ENCODE data around the genes SLC5A7 and SULT1C2.

DNA sequence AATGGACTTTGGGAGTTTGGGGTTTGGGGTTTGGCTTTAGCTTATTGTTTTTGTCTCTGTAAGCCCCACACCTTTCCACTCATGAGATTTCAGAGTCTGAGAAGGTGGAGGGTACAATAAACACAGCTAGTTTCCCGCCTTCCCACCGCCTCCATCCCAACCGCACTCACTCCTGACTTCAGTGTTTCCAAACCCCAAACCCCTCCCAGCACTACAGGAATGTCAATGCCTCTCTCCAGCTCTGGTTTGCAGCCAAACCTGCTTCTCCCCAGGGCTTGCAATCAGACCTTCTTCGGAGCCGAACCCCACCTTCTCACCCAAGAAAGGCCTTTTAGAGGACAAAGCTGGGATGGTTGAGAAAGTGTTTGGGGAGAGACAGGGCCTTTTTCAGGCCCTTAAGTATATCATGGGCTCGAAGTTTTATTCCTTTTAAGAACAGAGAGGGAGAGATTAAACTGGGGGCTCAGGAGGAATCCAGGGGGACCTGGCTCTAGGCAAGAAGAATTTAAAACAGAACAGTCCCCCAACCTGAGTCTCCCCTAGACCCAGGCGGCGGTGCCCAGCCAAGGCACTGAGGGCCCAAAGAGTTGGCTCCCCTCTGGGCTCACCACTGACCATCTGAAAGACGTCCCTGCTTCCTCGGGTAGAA is 5.8 kb downstream of the CD8B2 start:
- PRO-cap, result no peak
- RRBS, result no CpG with 5 or more reads among the region's 10 CpGs

DNA sequence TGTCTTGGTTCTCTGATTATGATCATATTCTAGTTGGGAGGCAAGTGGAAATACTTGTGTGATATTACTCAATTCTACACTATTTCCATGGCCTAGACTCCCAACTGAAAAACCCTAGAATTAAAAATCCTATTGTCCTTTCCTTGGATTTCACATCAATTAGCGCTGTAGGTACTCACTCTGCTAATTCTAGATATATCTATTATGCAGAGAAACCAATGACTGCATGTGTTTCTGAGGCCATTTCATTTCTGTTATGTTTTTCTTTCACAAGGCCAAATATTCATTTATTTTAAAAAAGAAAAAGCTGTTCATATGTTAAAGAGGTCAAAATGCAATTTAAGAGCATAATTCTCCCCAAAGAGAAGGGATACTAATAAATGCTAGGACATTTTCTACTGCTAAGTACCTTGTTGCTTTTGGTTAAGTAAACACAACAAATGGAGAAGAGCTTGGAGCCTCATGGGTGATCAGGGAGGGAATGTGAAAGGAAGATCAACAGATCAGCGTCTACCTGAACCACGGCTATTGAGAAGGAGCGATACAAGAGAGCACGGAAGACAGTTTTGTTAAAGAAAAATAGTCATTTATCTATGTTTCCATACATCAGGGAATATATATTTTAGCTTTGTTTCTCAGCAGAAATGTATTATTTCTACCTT is 81.0 kb upstream of the RGPD4 start:
- PRO-cap, result no peak
- RRBS, result no CpG with 5 or more reads among the region's 5 CpGs

DNA sequence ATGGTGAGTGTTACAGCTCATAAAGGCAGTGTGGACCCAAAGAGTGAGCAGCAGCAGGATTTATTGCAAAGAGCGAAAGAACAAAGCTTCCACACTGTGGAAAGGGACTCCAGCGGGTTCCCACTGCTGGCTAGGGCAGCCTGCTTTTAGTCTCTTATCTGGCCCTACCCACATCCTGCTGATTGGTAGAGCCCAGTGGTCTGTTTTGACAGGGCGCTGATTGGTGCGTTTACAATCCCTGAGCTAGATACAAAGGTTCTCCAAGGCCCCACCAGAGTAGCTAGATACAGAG is 79.9 kb upstream of the RGPD4 start:
- PRO-cap, result no peak
- RRBS, result no CpG with 5 or more reads among the region's 4 CpGs

GRCh38 chr2:107917302-107917669 is 69.0 kb upstream of the SLC5A7 start:
- PRO-cap, result no peak

DNA sequence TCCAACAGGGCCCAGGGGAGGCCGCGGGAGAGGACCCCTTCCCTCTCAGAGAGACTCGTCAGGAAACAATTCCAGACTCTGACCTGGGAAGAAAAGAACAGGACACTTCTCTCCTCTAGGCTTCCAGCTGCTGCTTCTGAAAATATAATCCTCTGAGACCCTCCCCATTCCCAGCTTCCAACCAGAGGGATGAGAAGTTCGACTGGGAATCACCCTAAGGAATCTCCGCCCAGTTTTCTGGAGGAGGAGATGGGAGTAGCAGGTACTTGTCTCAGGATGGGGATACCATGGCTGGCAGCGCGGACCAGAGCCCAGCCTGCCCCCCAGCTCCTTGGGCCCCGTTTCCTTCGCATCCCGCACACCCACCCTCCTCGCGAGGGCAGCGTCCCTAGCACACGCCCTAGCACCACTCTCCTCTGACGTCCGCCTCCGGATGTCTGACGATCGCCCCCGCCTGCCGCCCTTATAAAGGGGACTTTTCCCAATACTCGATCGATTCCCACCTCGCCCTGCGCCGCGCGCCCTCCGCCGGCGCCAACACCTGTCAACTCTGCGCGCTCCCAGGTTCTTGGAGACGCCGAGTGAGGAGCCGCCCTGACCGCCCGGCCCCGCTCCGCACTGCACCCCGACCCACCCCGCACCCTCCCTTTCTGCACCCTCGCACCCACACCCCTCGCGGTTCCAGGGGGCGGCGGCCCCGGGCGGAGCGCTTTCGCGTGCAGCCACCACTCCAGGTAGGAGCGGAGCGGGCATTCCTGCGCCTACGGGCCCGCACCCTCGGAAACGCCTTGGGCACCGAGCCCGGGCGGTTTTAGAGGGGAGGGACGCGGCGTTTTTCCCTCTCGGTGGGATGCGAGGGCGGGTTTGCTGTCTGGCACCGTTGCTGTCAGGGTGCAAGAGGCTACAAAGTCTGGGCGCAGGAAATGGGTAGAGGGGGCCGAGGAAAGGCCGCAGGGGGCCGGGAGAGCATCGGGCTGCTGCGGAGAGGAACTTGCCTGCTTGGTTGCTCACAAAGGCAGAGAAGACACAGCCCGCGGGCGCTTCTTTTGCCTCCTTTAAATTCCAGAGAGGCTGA is at the start of gene SLC5A7:
Gene SLC5A7, plus strand, starts transcription at position 495 of the 1,075 bp plus-strand sequence.
- PRO-cap, result no peak
- RRBS, result 4% methylated on average over 34 of the region's 78 CpGs

DNA sequence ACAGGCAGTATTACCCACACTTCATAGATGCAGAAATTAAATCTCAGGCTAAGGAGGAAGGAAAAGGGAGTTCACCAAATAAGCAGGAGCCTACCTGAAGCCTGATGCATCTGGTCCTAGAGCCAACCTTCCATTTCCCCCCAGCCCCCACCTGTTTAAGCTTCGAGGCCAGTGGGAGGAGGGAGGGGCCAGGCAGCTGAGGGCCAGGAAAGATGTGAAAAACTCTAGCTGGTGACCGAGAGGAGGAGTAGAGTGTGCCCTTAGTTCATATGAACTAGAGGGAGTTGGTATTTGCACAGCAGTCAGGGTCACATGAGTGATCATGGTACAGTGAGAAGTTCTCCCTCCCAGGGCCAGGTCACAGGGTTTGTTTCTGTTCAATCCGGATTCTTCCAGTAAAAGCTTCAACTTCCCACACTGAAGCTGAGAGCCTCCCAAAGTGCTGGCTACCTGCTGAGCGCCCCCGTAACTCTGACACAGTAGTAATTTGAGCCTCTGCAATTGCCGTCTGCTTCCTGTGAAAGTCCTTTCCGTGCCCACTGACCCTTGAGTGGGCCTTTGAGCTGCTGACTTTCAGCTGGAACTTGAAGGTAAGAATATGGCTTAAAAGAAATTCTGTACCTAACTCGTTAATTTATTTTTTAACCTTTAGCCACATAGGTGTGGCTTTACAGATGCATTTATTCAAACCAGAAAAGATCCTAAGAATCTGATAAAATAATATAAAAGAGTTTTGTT is at the start of gene SULT1C2:
Gene SULT1C2, plus strand, starts transcription at position 415 of the 738 bp plus-strand sequence.
- PRO-cap, result bidirectional peak, plus-strand start at position 539 of the sequence, minus-strand start at position 136 of the sequence
- RRBS, result no CpG with 5 or more reads among the region's 8 CpGs

- PRO-cap, result no peak
- RRBS, result no CpG with 5 or more reads among the region's 1 CpG
These were observed 21.7 kb upstream of the SULT1C4 start for GRCh38 chr2:108355942-108356514.

GRCh38 chr2:108471306-108472265 is 22.6 kb downstream of the GCC2 start:
- PRO-cap, result no peak
- RRBS, result no CpG with 5 or more reads among the region's 5 CpGs

DNA sequence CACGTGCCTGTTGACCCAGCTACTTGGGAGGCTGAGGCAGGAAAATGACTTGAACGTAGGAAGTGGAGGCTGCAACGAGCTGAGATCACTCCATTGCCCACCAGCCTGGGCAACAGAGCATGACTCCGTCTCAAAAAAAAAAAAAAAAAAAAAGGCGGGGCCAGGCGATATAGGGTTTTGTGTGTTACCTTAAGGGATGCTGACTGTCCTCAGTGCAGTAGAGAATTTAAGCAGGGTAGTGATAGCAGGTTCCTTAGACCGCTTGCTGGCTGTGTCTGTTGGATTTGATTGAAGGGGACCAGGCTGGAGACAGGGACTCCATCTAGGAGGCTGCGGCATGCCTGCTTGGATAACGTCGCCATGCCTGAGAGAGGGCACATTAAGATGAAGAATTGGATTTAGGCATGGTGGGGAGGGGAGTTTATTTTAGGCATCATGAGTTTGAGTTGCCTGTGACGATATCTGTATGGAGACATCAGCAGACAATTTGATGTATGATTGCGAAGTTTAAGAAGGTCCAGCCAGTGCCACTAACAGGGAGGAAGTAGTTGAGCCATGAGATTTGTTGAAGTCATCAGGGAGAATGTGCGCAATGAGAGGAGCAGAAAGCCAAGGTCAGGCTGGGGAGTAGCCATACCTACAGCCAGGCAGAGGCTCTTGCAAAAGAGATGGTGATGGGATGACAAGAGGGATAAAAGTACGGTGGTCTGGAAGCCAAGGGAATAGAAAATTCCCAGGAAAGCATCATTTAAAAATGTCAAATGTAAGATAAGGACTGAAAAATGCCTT is 50.9 kb downstream of the LIMS1 start:
- PRO-cap, result no peak
- RRBS, result no CpG with 5 or more reads among the region's 14 CpGs

GRCh38 chr2:108591141-108591795 is 57.0 kb downstream of the LIMS1 start:
- PRO-cap, result no peak
- RRBS, result no CpG with 5 or more reads among the region's 7 CpGs

DNA sequence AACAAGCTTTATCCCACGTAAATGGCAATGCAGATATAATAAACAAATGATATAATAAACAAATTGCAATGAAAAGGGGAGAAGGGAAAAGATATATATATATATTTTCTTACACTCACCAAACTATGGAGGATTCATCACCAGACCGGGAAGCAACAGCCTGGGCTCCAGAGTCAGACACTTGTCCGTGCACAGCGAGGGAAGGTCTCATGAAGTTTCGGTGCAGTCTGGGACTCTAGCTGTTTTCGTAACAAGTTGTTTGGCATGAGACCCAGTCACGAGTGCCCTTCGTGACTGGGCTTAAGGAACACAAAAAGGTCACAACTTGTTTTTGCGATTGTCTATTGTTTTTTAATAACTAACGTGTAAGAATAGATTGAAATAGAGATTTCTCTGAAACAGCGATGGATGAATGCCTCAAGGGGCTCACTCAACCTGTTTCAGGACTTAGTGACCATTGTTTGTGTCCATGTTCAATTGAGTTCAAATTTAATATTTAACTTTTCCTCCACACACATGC is 66.9 kb downstream of the LIMS1 start:
- PRO-cap, result no peak
- RRBS, result no CpG with 5 or more reads among the region's 11 CpGs

DNA sequence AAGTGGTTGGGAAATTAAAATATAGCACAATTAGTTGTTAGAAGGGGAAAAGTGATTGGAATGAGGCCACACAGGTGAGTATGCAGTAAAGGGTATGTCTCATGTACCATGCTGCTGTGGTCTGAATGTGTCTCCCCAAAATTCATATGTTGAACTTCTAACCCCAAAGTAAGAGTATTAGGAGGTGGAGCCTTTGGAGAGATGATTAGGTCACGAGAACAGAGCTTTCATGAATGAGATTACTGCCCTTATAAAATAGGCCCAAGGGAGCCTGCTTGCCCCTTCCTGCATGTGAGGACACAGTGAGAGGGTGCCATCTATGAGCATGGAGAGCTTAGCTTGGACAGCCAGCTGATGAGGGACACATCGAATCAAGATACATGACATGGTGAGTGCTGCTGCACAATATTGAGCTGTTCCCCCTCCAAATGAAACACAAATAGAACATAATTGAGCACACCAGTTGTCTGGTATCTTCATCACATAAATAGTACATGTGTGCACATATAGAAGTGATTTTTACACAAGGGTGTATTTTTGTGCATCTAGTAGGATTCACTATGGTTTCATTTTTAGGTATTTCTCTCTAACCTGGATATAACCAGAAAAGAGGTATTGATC is 72.7 kb downstream of the LIMS1 start:
- PRO-cap, result no peak
- RRBS, result no CpG with 5 or more reads among the region's 2 CpGs

GRCh38 chr2:108771719-108772276 is 14.8 kb upstream of the CCDC138 start:
- PRO-cap, result no peak
- RRBS, result no CpG with 5 or more reads among the region's 4 CpGs

GRCh38 chr2:109261075-109261871 is 132.3 kb downstream of the SH3RF3 start:
- PRO-cap, result no peak
- RRBS, result no CpG with 5 or more reads among the region's 9 CpGs

DNA sequence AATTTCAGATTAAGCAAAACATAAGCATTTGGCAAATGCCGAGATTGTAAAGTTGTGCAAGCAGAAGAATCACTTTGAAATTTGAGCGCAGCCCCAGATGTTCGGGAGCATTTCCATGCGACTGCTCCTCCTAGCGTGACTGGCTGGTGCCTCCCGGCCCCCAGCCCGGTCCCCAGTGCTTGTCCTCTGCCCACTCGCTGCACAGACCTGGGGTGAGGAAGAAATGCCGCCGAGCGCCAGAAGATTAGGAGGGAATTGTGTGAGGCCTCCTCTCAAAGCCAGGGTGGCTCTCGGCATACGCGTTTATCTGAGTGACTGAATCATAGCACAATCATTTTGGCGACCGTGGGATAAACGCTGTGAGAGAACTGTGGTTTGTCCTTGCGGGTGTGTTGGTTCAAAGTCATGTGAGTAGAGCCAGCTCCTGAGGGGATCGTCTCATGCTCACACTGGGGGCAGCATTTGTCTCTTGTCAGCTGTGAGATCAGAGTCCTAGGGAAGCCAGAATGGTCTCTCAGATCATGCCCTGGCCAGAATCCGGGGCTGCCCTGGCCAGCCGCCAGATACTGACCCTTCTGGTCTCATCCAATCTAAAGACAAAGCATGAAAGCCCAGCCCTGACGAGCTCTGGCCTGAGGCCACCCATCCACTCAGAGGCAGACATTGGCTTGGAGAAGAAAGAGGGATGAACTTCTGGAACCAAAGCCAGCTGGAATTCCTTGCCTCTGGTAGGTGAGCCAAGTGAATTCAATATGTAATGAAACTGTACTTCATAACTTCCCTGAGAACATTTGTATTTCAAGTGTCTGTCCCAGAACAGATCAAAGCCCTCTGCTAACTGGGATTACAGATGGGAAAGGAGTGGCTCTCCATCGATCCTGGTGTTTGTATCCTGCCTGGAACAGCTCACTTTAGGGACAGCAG is 189.4 kb downstream of the SH3RF3 start:
- PRO-cap, result no peak
- RRBS, result no CpG with 5 or more reads among the region's 23 CpGs

DNA sequence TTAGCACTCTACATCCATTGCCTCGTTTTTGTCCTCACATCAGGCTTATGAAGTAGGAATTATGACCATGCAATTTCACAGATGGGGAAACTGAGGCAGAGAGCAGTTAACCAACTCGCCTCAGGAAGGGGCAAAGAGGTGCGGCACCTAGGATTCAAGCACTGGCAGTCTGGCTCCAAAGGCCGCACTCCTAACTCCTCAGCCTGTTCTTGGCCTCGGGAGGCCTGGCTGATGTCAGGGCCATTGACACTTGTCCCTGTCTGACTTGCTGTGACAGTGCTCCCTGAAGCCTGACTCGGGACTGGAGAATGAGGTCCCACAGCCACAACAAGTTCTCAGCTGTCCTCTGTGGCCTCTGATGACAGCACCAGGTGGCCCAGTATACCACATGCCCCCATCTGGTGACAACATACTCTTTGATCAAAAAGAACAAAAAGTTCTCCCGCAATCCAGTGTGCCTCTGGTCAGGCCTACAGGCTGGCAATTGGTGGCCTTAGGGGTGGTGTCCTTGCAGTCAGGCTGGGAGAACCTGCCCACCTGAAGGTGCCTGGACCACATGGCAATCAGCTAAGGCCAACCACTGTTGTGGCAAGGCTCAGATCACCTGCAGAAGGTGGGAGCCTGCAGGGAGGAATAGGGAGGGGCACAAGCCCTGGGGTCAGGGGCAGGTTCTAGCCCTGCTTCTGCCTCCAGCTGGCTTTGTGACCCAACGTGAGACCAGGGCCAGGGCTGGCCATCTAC is 102.6 kb downstream of the SEPTIN10 start:
- PRO-cap, result no peak
- RRBS, result no CpG with 5 or more reads among the region's 8 CpGs

- PRO-cap, result no peak
- RRBS, result no CpG with 5 or more reads among the region's 3 CpGs
These were observed 13.4 kb downstream of the SEPTIN10 start for GRCh38 chr2:109600185-109600877.

- PRO-cap, result no peak
- RRBS, result no CpG with 5 or more reads among the region's 19 CpGs
These were observed 718 bp downstream of the MALL start for GRCh38 chr2:110114820-110115387.

- PRO-cap, result no peak
- RRBS, result no CpG with 5 or more reads among the region's 4 CpGs
These were observed 37.2 kb downstream of the NPHP1 start for GRCh38 chr2:110167584-110168093.

DNA sequence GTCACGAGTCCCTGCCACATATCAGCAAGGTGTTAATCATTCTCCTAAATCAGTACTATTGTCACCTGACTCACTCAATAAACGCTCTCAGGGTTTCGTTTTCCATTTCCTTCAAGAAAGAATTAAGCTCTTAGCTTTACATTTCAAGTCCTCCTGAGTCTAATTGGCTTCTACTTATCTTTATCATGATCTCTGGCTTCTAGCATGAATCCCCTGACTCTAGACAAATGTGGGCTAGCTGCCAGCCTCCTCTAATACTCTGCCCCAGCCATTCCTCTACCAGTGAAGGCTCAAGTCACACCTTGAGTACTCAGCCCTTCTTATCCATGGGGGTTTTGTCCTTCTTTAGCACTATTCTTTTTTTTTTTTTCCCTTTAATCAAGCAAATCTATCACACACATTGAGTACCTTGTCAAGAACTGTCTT is 20.0 kb downstream of the BUB1 start:
- PRO-cap, result no peak
- RRBS, result no CpG with 5 or more reads among the region's 3 CpGs

Measured in kidney (tissue), 2 donors.